Body of pancreas (tissue), 2 donors: ENCODE results near the genes VNN1 and TBPL1.

- PRO-cap: no peak
- RAMPAGE, long total RNA, 2 experiments: no peak in any of the 2 experiments
These were observed 33.3 kb downstream of the ENPP1 start for GRCh38 chr6:131841072-131841522.

DNA sequence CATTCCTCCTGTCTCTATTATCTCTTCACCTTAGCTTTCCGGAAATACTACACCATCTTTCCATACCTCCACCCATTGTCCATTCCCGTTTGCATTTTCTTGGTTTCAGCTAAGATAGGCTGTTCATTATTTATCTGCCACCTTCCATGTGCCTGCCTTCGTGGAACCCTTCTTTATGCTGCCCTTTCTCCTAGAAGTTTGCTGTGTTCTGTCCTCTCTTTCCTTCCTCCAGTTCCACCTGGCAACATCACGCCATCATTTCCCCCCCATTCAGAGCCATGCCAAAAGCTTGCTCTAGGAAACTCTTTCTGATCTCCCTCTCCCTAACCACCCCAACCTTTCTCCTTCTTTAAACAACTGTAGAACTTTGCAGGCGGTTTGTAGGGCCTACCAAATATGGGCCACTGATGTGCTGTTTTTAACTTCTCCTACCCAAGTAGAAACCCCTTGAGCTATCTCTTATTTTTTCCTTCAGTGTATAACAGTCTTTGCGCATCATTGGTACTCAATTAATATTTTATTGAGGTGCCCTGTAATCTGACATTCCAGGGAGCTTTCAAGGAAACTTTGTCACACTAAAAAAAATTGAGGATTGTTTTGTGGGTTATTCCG is 38.5 kb downstream of the ENPP1 start:
- PRO-cap: no peak
- RAMPAGE, long total RNA, 2 experiments: no peak in any of the 2 experiments

- PRO-cap: no peak
- RAMPAGE, long total RNA, 2 experiments: no peak in any of the 2 experiments
These were observed 3.1 kb downstream of the CCN2 start for GRCh38 chr6:131948084-131948494.

DNA sequence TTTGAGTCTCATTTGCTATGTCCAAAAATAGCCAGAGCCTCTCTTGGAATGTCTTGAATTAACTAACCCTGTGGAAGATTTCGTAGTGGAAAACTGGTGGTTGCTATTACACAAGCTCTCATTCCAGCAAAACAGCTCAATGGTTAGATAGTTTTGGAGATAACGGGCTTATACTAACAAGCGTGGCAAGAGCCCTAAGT is 1.6 kb downstream of the CCN2 start:
- PRO-cap: unidirectional peak, minus-strand start at position 135 of the sequence
- RAMPAGE, long total RNA, 2 experiments: no peak in any of the 2 experiments

GRCh38 chr6:131998502-131999110 is 47.4 kb upstream of the CCN2 start:
- PRO-cap: no peak
- RAMPAGE, long total RNA, 2 experiments: no peak in any of the 2 experiments

DNA sequence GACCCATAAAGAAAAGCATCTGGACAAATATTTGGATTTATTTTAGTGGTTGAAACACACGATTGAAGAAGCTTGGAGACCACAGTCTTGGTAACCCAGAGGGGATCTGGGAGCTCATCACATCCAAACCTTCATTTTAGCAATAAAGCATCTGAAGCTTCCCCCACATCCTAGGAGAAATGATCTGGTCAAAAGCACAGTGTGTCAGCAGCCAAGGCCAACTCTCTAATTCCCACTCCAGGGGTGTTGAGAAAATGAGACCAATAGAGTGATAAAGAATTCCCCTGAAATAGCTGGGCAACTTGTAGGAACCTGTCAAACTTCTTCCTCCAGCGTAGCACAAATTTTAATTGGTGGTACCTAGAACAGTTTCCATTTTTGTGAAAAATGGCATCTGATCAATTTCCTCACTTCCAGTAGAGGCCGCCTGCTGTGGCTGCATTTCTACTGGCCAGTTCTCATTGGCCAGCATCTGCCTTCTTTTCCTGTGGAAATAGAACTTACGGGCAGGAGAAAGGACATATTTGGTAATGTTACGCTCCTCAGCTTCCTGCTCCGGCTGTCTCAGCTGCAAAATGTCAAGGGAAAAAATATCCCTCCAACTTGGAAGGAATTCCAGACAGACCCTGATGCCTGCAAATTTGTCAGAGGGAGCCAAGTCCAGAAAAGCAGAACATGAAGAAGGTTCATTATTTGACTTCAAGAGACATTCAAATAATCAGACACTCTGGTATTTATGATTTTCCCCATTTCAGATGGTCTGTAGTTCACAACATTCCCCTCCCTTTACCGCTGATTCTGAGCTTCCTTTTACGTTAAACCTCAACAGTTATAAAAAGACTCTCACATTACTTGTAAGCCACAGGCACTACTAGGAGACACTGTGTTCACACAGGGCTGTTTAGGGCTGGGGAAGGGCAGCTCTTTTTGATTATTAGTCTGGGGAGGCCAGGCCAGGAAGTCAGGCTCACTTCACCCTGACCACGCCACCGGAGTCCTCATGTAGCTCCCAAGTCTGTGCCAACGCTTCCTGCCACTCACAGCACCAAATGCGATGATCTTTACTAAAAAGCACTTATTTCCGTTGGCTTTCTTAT is 179.4 kb upstream of the CCN2 start:
- PRO-cap: no peak
- RAMPAGE, long total RNA, 2 experiments: no peak in any of the 2 experiments

DNA sequence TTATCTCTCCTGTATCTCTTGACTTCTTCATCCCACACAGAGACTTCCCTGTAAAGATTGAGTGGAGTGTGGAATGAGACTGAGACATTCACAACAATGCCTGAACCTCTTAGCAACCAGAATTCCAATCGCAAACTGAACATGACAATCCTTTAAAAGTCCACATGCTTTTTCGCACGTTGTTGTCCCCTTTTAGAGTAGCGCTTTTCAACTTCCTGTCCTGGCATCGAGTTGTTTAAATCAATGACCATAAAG is 194.2 kb upstream of the CCN2 start:
- PRO-cap: no peak
- RAMPAGE, long total RNA, 2 experiments: no peak in any of the 2 experiments

DNA sequence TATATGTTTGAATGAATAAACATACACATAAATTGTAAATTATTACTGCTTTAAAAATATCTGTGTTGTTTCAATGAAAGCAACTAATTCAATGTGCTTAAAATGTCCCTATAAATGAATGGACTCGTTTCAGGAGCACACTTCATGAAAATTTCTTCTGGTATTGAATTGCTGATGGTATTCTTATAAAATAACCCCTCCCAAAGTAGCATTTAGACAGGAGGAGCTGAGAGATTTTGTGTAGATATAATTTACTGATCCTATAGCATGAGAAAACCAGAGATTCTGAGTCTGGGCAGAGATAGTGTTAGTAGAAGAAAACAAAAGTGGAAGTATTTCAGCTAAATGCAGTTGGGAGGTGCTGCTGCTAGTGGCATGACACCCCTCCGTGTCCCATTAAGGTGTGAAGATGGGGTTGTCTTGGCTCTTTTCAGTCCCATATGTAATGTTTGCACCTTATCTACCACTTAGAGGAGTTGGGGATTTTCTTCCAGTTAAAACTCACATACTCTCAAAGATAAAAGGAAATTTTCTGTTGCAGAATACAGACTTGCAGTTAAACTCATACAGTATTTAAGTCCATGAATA is 11.7 kb downstream of the TAAR2 start:
- PRO-cap: no peak
- RAMPAGE, long total RNA, 2 experiments: no peak in any of the 2 experiments

DNA sequence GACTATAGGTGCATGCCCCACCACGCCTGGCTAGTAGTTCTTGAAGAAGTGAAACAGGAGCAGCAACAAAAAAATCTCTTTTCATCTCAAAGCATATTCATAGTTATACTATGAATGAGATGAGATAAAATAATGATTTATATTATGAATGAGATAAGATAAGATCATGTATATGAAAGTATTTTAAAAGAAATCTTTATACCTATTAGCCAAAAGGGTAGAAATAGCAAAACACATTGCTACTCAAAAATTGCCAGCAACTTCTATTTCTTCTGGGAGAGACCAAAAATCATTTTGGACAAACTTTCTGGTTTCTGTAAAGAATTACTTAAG is 606 bp upstream of the TAAR2 start:
- PRO-cap: unidirectional peak, minus-strand start at position 75 of the sequence
- RAMPAGE, long total RNA, 2 experiments: no peak in any of the 2 experiments

DNA sequence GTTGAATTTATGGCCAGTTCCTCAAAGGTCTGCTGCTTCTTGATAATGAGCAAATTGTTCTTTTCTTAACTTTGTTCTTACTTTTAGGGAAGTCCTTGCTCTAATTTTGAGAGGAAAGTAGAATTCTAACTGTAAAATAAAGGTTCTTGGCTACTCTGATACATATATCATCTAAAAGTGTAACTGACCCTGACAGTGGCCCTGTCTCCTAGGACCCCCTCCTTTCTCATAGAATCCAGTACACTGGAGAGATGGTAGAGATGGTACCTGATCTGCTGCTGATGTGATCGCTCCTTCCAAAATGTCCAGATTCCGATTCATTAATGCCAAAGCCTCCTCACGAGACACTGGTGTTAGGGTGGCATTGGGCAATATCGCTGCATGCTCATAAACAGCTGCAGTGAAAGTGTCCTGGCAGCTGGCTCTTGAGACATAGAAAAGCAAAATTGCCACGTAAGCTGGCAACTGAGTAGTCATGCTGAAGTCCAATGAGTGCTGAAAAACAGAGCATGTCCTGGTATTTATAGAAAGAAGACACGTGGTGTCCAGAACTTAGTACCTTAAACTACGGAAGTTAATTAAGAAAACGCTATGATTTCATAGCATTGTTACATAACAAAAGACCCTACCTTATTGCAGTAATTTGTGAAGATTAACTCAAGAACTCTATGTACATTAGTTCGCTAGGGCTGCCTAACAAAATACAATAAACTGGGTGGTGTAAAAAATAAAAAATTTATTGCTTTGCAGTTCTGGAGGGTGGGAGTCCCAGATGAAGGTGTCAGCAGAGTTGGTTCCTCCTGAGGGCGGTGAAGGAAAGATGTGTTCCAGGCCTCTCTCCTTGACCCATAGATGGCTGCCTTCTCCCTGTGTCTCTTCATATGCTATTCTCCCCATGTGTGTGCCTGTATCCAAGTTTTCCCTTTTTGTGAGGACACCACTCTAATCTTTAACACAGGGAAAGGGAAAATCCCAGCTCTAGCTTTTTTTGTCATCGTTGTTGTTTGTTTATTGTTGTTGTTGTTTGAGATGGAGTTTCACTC is at the start of gene VNN1:
Gene VNN1 (minus strand): TSS at position 497 of the 1,043 bp plus-strand sequence.
- PRO-cap: no peak
- RAMPAGE, long total RNA, 2 experiments: no peak in any of the 2 experiments

- PRO-cap: no peak
- RAMPAGE, long total RNA, 2 experiments: no peak in any of the 2 experiments
These were observed 5.3 kb downstream of the RPS12 start for GRCh38 chr6:132819287-132820403.

- PRO-cap: no peak
- RAMPAGE, long total RNA, 2 experiments: no peak in any of the 2 experiments
These were observed 178.4 kb upstream of the EYA4 start for GRCh38 chr6:133062699-133063297.

DNA sequence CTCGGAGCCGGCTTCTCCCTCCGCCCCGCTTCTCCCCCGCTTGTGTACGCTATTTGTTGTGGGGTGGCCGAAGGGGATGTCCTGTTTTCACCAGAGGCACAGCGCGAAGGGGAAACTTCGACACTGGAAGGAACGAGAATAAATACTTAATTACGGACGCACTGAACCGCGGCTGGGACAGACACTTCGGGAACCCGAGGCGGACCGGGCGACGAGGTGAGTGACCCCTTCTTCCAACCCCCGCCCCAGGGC is 303 bp downstream of the EYA4 start:
- PRO-cap: no peak
- RAMPAGE, long total RNA, 2 experiments: no peak in any of the 2 experiments

DNA sequence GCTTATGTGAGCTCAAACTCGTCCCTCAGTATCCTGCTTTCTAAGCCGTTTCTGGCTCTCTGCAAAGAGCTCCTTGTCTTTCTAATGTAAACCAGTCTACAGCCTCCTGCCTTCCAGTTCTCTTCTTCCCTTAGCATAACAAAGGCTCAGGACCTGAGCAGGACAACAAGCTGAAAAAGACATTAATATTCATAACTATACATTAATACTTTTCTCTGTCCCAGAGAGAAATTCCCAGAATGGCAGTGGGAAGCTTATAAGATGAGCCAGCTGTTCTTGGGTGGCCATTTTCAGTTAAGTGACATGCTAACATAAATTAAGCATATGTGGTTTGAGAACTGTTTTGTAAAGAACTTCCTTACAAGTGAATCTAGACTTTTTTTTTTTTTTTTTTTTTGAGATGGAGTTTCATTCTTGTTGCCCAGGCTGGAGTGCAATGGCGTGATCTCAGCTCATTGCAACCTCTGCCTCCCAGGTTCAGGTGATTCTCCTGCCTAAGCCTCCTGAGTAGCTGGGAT is 206.9 kb upstream of the TCF21 start:
- PRO-cap: no peak
- RAMPAGE, long total RNA, 2 experiments: no peak in any of the 2 experiments

GRCh38 chr6:133889624-133890611 is 1.0 kb downstream of the TCF21 start:
- PRO-cap: no peak
- RAMPAGE, long total RNA, 2 experiments: no peak in any of the 2 experiments

DNA sequence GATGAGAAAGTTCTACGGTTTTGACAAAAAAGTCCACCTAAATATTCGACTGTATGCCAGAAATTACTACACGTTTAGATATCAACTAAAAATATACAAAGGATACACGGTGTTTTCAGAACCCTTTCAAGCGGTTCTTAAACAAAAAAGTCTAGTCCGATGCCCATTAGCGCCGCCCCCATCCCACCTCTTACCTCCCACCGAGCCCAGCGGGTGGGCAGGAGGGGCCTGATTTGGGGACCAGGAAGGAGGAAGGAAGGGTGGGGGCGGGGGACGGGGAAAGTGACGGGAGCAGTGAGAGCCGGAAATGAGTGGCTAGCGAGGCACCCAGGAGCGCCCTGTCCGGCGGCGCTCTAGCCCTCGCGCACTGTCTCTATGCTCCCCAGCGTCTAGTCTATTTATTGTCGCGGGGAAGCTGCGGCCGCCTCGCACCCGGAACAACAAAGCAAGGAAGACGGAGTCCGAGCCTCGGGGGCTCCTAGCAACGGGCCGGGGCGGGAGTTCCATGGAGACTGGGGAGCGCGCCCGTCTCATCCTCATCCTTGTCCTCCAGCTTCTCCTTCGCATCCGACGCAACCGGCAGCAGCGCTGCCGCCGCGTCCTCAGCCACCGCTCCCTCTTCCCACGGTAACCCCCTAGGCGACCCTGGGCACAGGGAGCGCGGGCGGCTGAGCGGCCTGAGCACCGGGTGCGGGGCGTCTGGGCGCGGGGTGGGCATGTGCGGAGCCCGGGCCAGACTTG is at the start of gene TBPL1:
Gene TBPL1 (plus strand): TSS at position 426 of the 741 bp plus-strand sequence.
- PRO-cap: bidirectional peak, plus-strand start at position 401 of the sequence, minus-strand start at position 284 of the sequence
- RAMPAGE, long total RNA, 2 experiments: no peak in any of the 2 experiments

GRCh38 chr6:134113980-134114486 is 61.6 kb upstream of the SLC2A12 start:
- PRO-cap: no peak
- RAMPAGE, long total RNA, 2 experiments: no peak in any of the 2 experiments

DNA sequence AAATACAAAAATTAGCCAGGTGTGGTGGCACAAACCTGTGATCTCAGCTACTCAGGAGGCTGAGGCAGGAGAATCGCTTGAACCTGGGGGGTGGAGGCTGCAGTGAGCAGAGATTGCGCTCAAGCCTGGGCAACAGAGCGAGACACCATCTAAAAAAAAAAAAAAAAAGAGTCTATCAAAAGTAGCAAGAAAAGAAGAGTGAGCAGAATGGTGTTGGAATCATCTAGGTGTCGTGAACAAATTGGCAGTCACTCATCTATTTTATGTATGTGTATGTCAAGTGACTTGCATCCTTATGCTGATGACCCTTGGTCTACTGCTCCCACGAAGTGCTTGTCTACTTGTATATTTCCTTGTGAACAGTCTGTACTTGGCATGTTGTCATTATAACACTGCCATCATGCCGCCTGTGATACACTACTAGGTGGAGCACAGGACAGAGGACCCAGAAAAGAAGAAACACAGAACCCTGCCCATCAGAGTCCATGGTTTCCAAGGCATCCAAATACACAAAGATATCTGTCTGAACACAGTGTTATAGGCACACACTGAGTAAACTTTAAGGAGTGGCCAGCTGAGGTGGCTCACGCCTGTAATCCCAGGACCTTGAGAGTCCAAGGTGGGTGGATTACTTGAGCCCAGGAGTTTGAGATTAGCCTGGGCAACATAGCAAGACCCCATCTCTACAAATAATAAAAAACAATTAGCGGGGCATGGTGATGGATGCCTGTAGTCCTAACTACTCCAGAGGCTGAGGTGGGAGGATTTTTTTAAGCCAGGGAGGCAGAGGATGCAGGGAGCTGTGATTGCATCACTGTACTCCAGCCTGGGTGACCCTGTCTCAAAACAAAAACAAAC is 110.4 kb upstream of the SLC2A12 start:
- PRO-cap: no peak
- RAMPAGE, long total RNA, 2 experiments: no peak in any of the 2 experiments

DNA sequence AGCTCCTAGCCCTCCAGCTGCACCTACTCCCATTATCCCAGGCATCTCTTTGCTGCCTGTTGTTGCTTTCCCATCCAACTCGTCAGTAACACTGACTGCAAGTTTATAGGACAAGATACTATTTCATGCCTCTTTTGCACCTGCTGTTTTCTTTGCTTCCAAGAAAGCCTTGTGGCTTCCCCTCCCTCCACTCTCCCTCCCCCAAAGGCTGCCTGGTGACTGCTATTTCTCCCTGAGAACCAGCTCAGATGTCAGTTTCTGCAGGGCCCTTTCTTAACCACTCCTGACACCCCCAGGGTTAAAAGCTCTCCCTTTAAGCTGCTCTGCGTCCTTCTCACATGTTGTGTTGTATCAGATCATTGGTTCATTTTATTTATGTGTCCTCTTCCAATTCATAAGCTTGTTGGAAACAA is 34.3 kb upstream of the SGK1 start:
- PRO-cap: no peak
- RAMPAGE, long total RNA, 2 experiments: no peak in any of the 2 experiments

DNA sequence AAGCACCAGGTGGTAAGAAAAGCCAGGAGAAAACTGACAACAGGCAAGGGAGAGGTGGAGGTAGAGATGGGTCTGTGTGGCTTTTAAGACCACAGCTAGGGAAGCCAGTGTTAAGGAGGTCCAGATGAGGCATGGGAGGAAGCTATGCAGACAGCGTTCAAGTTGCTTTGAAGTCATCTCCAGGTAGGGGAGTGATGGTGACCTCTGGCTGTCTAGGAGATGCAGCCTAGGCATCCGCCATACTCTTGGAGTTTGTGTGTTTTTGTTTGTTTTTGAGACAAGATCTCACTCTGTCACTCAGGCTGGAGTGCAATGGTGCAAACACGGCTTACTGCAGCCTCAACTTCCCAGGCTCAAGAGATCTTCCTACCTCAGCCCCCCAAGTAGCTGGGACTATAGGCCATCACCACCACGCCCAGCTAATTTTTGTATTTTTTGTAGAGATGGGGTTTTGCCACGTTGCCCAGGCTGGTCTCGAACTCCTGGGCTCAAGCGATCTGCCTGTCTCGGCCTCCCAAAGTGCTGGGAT is 143.0 kb upstream of the SGK1 start:
- PRO-cap: no peak
- RAMPAGE, long total RNA, 2 experiments: no peak in any of the 2 experiments